Endometrial microvascular endothelial cells (primary cell): ENCODE measurements around a stretch of chr7.

DNA sequence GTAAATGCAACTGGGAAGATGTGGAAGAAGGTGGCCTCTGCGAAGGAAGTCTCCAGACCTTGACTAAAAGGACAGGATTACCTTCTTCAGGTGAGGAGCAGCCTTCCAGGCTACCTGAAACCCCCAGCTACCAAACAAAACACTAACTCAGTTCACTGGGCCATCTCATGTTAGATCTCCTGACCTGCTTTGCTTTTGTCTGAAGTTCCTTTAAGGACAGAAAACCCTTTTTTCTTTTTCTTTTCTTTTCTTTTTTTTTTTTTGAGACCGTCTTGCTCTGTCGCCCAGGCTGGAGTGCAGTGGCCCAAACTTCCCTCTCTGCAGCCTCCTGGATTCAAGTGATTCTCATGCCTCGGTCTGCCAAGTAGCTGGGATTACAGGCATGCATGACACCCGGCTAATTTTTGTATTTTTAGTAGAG, 28.6 kb downstream of the SSMEM1 start:
- RAMPAGE, long total RNA: no peak

DNA sequence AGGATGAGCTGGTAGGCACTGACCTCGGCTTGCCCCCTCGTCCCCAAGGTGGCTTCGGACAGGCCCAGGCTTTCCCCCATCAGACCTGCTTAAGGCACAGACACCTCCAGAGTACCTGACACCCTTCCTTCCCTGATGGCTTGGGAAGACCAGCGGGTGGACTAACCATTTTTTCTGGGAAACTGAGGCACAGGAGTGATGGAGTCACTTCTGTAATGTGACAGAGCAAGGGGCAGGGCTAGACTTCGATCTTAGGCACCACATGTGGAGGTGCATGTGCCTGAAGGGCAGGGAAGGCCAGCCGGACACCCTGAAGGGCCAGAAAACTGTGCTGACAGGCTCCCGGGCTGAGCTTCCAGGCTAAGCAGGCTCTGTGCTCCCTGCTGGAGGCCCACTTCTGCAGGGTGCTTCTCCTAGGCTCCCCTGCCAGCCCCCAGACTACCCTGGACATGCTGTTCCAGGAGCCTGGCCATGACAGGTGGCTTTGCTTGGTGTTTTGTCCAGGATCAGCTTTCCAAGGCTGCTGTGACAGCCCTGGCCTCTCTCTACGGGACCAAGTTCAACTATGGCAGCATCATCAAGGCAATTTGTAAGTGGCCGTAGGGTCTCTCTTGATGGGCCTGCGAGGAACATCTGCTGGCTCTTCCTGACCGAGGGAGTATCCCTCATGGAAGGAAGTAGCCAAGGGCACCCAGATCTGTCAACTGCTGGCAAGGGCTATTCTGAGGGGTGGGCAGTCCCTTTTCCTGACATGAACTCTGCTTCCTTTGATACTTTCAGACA, 5.2 kb downstream of the CPA1 start:
- RAMPAGE, long total RNA: no peak

DNA sequence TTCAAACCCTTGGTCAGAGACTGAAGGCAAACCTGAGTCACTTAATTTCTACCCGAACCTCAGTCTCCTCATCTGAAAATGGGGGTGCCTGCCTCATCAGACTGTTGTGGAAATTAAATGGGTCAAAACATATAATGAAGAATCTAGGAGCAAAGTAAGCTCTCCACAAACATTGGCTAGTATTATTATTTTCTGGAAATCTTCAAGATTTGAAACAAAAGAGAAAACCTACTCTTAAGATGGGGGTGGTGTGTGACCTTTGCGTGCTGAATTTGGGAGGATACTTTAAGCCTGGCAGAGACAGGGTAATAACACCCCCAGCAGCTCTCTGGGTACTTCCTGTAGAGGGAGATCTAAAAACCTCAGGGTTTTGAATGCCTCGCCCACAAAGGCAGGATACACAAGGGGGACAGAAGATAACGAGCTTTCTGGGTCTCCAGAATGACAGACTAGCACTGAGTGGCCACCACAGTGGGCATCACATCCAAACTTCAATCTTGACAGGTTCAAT, 14.0 kb downstream of the CPA1 start:
- RAMPAGE, long total RNA: no peak

- RAMPAGE, long total RNA: no peak
These were observed 785 bp upstream of the CEP41 start for GRCh38 chr7:130441535-130442066.

DNA sequence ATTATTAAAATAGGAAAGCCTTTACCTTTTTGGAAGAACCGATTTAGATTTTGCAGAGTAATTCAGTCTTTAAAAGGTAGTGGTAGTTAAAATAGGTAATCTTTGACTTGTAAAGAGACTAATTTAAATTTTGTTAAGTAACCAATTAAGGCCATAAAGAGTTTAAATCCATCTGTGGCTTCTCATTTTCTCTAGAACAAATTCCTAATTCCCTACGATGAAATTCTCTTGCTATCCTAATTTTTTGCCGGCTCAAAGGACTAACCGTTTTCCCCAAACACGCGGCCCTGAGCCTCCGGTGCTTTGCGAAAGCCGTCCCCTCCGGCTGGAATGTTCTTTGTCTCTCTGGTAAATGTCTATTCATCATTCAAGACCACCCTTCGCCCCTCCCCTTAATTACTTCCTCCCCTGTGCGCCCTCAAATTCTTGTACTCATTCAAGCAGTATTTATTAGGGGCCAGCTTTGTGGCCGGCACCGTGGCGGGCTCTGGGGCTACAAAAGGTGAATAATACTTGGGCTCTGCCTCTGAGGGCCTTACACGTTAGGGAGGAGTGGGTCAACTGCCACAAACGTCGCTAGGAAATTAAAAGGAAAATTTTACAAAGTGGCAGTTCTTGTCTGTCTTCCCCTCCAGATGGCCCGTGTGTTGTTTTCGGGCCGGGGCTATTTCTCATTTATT, 1.7 kb upstream of the MEST start:
- RAMPAGE, long total RNA: no peak

- RAMPAGE, long total RNA: no peak
These were observed 37.5 kb downstream of the MEST start for GRCh38 chr7:130529307-130529860.

DNA sequence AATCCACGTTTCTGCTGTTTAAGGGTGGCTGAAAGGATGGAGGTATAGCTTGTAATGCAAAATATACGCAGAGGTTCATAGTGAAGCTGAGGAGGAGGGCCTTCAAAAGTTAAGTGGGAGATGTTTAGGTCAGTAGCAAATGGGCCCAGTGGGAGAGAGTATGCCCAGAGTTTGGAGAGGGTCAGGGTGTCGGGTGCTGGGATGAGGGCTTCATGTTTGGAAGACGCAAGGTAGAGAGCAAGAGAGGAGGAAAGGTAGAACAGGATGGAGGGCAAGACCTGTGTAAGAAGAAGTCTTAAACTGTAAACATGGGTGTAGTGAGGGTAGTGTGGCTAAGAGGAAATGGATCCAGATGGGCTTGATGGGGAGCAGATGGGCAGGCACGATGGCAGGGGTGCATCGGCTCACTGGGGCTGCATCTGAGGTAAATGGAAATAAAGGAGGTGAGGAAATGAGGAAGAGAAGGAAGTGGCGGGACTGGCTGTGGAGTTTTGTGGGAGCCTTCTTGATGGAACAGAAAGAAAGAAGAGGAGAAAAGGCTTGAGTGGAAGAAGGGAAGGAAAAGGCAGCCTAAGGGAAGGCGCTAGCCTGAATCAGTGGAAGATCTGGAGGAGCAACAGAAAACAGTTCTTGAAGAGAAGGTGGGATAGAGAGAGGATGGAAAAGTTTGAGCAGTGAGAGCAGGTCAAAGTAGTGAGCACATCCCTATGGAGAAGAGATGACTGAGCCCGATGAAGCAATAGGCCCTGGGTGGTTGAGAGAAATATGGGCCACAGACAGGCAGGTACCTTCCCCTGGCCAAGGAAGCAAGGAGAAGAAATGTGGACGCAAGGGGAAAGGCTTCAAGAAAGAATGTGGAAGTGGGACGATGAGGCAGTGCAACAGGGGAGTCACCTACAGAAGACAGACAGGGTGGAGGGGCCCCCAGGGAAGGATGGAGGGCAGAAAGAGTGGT, 38.3 kb downstream of the MEST start:
- RAMPAGE, long total RNA: no peak

- RAMPAGE, long total RNA: no peak
These were observed 41.7 kb downstream of the MEST start for GRCh38 chr7:130533289-130534206.

DNA sequence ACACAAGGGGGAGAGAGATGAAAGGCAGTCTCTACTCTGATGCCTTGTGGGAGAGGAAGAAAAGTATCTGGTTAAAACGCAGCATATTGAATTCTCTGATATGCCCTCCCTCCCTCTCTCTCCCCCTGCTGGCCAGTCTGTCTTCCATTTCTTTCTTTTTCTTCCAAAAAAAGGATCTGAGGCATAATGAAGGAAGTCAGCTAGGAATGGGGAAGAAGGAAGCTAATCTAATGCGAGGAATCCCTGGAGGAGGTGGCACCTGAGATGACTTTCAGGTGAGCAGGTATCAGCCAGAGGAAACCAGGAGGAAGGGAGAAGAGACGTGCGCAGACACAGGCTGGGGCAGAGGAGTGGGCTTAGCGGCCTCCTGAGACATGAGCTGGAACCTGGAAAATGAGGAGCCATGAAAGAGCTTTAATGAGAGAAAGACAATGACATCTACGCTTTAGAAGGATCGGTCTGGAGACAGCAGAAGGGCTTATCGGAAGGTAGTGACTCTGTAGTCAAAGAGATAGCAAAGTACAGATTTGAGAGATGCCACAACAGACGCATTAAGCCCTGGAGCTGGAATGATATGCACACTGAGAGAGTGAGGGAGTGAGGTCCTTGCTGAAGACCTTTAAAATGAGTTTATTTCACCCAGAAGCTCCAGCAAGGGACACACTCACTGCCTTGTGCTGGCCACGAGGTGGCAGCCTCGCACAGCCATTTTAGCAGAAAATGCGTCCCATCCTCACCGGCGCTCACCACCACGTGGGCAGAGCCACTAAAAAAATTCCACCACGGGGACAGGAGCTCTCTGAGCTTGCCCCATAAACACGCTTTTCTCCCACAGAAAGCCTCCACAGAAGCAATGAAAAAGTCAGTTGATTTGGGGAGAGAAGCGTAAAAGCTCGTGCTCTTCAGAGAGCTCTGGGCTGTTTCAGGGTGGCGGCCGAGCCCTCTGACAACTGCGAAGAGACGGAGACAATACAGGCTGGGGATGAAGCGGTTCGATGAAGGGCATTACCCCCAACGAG, 162.8 kb upstream of the KLF14 start:
- RAMPAGE, long total RNA: no peak

DNA sequence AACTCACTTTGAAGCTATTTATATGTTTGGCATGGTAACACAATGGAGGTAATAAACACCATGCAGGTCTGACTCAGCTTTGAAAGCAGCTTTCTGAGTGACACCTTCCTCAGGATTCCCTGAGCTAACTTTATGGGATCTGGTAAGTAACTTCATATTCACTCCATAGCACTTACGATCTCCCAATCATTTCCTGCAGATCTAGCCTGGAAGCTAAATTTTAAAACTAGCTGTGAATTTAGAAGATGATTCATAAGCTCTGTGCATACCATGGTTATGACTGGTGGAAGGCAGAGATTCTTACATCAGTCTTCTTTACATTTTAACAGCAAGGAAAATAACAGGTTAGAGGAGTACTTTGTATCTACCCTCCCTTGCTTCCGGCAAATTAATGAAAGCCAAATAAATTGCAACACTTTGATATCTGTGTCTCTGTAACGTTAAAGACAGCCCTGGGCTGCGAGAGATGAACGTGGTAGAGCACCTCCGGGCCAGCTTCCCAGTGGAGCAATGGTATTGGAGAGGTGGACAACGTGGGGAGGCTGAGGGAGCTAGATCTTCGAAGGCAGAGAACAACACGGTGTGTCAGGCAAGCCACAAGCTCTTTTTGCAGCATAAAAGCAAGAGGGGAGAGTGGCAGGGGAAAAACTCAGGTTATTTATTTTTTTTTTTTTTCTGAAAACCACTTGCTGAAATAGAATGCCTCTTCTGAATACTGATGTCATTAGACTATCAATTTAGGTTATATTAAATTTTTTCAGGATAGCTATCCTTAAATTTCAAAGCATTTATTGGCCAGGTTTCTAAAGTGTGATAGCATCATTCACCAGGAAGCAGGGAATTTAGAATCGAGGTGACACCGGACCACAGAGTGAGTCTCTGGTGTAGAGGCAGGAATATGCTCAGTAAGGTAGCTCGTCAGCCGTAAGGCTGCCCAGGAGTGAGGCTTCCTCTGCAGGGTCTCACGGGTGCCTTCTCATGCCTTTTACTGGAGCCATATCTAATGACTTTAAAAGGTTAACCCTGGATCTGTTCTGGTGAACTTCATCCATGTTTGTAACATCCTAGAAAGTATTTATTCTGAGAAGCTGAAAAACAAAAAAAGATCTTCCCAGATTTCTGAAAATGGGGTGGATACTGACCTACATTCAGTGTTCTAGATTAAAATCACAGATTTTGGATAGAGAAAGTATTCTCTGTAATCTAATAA, 170.5 kb upstream of the KLF14 start:
- RAMPAGE, long total RNA: no peak

DNA sequence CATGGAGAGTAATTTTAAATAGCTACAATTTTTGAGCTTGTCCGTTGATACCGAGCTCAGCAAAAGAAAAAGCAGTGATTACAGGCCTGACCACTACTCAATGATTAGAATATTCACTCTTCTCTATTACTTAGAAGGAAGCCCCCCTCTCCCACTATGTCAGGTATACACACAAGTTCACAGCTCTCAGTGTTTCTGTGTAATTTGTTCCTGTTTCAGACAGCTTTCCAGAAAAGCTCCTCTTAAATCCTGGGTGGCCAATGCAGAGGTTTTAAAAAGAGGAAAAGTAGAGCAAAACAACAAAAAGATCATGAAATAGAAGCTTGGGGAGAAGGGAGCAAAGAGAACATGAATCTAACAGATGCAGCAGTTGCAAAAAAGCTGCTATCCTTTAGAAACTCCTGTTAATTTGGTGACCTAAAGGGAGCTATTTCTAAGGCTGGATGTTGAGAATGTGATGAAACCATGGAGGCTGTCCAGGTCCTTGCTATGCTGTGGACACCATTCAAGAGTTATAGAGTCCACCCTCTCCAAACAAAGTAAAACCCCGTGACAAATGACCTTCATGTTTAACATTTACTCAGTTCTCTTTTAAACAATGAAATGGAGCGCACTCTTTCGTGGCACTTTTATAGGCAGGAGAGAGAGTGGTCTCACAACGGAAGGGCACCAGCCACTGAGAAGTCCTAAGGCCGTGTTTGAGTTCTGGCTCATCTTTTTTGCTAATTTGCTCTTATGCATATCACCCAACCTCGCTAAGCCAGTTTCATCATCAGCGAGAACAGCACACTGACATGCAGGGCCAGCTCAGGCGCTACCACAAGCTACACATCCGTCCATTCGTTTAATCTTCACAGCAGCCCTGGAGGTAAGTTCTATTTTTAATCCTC, 181.5 kb upstream of the KLF14 start:
- RAMPAGE, long total RNA: no peak

- RAMPAGE, long total RNA: no peak
These were observed 187.5 kb upstream of the KLF14 start for GRCh38 chr7:130921007-130922327.

- RAMPAGE, long total RNA: no peak
These were observed 188.3 kb upstream of the KLF14 start for GRCh38 chr7:130922423-130922680.

- RAMPAGE, long total RNA: no peak
These were observed 206.0 kb upstream of the KLF14 start for GRCh38 chr7:130939789-130940561.

DNA sequence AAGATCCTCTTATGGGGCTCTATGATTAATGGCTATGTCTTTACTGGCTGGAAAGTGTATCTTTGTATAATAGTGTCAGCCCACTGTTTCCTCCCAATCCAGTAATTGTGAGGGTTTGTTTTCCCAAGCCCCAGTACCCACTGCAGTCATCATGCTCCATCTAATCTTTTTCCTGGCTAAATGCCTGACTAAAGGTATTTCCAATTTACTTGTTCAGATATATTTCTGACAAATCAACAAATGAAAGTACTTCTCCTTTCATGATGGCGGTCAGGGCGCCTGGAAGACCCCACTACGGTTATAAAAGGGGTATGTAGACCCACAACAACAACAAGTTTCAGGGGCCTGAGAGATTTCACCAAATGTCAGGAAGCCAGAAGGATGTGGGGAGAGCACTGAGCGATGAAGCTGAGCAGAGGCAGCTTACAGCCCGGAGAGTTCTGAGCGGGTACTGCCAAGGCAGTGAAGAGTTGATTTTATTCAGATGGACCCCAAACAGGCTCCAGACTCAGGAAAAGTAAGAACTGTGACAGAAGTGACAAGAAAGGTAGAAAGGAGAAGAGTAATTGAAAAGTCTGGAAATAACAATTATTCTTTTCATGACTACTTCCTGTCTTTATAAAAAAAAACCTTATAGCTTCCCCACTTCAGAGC, 222.7 kb upstream of the KLF14 start:
- RAMPAGE, long total RNA: no peak

- RAMPAGE, long total RNA: no peak
These were observed 260.8 kb upstream of the KLF14 start for GRCh38 chr7:130994728-130995376.

- RAMPAGE, long total RNA: no peak
These were observed 277.9 kb upstream of the KLF14 start for GRCh38 chr7:131011831-131012339.

- RAMPAGE, long total RNA: no peak
These were observed 279.1 kb upstream of the KLF14 start for GRCh38 chr7:131013145-131013466.

DNA sequence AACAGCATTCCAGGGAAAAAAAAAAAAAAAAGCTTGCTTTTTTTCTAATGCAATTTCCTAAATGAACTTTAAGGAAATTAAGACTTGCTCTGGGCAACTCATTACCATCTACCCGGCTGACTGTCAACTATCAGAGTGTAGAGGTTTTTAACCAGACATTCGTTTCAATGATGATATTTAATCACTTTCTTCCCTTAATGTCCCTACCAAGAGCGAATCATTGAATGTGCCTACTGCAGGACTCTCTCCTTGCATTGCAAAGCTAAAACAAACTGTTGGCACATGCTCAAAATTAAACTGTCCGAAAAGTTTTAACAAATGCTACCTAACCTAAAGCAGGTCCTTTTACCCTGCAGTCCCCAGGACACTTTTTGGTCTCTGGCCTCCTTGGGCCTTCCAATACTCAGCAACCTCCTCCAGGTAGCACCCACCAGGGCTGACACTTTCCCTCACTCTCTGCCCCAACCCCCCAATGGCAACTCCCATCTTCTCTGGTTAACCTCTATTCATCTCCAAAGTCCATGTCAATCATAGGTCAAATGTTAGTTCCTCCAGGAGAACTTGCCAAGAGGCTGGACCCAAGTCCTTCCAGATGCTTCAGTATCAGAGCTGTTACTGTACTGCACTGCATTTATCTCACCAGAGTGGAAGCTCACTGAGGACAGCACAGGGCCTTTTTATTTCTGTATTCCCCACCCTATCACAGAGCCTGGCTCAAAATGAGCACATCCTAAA, 294.8 kb upstream of the KLF14 start:
- RAMPAGE, long total RNA: no peak

GRCh38 chr7:131055401-131056400, 272.0 kb upstream of the MKLN1 start:
- RAMPAGE, long total RNA: no peak